HL-60 (cell line): ENCODE measurements around a stretch of chr2.

DNA sequence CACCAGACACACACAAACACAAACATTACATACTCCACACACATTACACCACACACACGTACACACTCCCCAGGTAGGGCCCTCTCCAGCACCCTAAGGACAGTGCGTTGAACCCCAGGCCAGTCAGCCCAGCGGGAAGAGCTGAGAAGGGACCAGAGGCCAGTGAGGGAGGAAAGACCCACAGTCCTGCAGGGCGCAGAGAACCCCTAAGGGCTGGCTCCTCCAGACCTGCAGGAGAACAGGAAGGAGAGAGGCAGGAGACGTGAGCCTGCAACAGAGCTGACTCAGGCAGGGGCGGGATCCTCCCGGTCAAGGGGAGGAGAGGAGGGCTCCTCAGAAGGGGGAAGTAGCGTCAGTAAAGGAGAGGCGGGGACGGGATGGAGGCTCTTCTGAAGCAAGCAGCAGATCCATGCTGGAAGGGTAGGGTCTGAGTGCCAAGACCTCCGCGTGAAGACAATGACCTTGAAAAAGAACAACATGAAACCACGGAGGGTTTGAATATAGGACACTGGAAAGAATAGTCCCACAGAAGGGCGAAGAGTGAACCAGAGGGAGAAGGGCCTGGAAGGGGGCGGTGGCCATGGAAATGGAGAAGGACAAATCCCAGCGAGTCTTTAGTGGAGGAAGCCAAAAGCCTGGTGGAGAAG lies 50.8 kb downstream of the TRABD2A start:
- RRBS, result no CpG with 5 or more reads among the region's 16 CpGs

- RRBS, result no CpG with 5 or more reads among the region's 4 CpGs
Observed at GRCh38 chr2:84832894-84833368, 48.0 kb downstream of the TRABD2A start.

DNA sequence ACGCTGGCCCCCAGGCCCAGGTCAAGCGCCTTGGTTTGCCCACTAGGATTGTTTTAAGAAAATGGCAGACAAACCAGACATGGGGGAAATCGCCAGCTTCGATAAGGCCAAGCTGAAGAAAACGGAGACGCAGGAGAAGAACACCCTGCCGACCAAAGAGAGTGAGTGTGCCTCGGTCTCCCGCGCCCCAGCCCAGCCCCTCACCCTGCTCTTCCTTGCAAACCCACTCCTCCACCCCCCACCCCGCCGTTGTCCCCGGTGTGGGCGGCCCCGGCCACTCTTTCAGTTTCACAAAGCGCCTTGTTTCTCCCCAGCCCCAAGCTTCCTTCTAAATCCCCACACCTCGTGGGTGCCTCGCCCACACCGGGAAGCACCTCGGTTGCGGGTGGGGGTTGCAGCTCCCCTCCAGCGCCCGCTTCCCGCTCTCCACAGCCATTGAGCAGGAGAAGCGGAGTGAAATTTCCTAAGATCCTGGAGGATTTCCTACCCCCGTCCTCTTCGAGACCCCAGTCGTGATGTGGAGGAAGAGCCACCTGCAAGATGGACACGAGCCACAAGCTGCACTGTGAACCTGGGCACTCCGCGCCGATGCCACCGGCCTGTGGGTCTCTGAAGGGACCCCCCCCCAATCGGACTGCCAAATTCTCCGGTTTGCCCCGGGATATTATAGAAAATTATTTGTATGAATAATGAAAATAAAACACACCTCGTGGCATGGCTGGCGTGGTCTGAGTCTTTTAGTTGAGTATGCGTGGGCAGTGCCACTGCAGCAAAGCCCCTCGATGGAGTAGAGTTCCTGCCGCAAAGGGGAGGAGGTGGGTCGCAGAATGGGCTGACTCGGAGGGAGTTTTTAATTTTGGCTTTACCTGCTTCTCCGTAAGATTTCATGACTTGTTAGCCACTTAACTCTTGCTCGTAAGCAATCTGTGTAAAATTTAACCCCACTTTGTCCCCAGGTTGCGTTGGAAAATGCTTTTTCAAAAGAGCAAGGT lies 797 bp downstream of the TMSB10 start:
- RRBS, result under 1% methylated on average over 8 of the region's 46 CpGs

- RRBS, result 4% methylated on average over 21 of the region's 43 CpGs
Observed at GRCh38 chr2:84971538-84971835, 526 bp downstream of the KCMF1 start.

DNA sequence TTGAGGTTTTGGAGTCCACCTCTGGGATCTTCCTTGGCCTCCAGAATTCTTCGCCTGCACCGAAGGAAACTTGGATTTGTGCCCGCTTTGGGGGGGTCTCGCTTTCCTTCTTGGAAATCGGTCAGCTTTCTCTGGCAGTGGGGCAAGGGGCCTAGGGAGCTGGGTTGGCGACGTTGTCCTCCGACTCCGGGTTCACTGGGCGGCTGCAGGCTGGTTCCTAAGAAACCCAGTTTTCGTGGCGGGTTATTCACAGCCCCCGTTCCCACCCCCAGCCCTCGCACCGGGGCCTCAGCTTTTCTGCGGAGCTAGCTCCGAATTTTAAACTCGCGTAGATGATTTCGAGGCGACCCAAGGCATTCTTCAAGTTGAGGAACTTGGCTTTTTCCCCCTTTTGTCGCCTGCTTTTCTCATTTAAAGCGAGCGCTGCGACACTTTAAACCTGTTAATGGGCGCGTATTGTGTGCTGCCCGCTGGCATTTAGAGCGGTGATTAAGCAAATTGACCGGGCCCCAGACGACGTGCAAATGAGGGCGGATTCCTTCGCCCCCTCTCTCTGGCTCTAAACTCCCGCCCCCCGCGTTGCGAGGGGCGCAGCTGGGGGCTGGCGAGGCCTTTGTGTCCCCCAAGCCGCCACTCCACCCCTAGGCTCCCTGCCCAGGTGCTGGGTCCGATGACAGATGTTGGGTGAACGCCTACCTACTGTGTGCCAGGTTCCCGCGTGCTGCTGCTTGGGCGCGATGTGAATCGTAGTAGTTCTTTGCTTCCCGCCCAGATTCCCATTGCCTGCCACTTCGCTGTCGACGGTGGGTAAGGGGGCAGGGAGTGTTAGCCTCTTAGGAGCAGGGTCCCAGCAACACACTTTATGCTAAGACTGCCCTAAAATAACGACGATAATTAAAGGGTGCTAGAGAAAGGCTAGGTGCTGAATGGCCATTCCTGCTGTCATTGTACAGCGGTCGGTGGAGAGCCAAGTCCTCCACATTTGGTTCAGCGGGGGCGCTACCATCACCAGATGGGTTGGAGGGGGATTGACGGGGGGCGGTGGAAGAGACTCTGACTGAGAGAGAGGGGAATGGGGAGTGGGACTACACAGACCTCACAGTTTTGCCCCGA lies 1.8 kb downstream of the TCF7L1 start:
- RRBS, result 7% methylated on average over 5 of the region's 61 CpGs

DNA sequence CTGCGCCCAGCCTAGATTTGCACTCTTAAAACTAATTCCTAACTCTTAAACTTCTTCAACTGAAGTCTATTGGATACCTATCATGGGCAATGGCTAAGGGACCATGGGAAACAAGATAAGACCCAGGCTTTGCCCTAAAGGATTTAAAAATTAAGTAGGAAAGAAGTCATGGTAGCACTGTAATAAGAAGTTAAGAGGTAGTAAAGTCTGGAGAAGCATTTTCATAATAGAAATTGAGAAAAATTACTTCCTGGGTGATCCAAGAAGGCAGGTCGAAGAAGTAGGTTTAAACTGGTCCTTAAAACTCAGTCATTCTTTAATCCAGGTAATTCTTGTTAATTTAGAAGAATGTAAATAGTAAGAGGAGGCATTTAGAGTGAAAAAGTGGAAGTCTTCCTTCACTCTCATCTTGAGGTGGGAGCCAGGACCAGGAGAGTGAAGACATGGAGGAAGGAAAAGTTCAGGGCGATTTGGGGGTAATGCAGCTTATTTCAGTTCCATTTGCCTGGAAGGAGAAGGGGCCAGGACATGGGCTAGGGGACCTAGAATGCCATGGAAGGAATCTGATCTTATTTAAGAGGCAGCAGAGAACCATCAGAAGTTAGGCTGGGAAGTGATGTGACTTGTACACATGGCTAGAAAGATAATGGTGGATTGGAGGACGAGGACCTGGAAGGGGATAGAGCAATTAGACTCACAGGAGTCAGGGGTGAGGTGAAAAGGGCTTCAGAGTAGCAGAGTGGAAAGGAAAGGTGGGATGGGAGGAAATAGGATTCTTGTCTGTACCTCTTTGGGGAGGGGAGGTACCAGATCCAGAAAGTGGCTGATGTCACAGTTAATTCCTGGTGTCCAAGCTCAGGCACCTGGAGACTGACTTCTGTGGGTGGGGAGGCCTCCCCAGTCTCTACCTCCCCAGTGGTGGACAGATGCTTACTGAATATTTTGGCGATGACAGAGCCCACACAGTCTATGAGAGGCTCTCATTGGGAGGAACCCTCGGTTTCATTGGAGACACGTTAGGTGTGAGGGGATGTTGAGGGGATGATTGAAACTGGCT lies 6.4 kb downstream of the TCF7L1 start:
- RRBS, result no CpG with 5 or more reads among the region's 7 CpGs

DNA sequence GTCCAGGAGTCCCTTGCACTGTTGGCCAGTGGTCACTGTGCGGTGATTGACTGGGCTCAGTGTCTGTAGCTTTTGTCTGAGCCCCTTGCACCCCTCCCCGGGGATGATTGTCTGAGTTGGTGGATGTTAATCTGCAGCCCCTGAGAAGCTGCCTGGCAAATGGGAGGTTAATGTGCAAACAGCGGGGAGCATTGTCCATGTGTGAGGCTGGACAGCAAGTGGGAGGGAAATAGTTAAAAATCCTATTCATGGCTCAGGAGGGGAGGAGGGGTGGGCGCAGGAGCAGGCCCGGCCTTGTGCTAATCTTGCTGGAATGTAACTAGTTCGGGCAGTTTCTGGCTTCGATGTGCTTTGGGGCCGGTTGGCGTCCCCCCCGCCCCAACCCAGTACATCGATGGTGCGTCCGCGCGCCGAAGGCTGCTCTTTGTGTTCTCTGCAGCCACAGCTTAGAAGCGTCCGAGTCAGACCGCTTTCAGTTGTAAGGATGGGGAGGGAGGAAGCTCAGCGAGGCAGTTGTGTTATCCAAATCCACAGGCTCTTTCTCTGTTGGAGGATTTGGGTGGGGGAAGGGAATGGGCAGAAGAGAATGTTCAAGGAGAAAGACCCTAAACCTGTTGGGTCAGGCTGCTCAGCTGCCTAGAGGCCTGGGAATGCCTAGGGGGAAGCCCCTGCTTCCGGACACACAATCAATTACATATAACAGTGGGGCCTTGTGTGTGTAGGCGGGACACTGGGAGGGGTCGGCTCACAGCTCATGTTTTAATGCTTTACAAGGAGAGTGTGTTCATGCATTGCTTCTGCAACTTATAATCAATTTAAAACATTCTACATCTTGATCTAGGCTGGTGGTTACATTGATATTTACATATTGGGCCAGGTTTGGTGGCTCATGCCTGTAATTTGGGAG lies 71.7 kb downstream of the TGOLN2 start:
- RRBS, result 89% methylated on average over 4 of the region's 23 CpGs

GRCh38 chr2:85428134-85429256 lies 10.0 kb downstream of the SH2D6 start:
- RRBS, result no CpG with 5 or more reads among the region's 15 CpGs

- RRBS, result no CpG with 5 or more reads among the region's 5 CpGs
Observed at GRCh38 chr2:85438741-85439136, 20.2 kb downstream of the SH2D6 start.

DNA sequence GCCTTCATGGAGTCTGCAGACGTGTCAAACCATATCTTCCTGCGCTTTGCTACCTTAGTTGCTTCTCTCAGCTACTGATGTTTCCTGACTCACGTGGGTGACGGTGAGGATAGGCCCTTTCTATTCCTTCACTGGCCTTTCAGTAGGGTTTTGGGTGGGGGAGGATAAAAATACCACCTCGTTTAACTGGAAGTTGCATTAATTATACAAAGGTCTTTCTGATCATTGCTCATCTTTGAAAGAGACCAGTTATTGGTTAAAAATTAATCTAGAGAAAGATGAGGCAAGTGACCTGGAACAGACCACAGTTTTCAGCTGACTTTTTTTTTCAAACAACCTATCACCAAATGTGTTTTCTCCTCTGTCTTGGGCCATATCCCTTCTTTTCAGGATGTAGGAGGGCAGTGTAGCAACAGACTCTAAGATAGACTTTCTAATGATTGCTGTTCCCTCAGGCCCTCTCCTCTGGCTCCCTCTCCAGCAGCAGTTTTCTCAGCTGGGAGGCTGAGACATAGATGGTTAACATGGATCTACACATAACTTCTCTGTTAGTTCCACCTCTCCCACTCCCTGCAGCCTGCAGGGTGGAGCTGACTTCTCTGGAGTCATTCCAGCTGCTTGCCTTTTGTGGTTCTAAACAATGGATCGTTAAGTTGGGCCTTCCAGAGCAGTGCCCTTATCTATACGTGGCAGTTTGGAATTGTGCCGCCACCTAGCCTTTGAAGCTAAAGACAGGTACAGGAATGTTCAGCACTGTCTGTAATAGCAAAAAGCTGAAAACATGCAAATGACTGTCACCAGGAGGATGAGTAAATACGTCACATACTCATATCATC lies 49.9 kb downstream of the SH2D6 start:
- RRBS, result no CpG with 5 or more reads among the region's 9 CpGs

- RRBS, result no CpG with 5 or more reads among the region's 7 CpGs
Observed at GRCh38 chr2:85541831-85542546, 3.0 kb downstream of the MAT2A start.

DNA sequence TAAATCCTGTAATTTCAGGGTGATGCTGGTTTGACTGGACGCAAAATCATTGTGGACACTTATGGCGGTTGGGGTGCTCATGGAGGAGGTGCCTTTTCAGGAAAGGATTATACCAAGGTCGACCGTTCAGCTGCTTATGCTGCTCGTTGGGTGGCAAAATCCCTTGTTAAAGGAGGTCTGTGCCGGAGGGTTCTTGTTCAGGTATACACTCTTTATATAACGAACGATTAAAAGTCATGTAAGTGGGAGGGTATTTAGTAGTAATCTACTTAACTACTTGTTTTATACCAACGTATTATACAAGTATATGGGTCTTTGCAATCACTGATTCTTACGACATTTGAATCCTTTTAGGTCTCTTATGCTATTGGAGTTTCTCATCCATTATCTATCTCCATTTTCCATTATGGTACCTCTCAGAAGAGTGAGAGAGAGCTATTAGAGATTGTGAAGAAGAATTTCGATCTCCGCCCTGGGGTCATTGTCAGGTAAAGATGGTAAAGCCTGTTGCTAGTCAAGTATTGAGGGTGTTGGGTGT lies 3.6 kb downstream of the MAT2A start:
- RRBS, result no CpG with 5 or more reads among the region's 12 CpGs

DNA sequence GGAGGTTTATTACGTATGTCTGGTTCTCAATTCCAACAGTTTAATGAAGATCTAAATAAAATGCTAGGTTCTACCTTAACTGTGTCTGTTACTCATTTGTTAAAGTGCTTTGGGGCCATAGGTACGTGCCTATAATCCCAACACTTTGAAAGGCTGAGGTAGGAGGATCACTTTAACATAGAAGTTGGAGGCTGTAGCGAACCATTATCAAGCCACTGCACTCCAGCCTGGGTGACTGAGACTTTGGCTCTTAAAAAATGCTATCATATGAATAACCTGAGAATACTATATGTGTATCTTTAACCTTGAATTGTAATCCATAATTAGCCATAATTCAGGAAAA lies 6.2 kb downstream of the MAT2A start:
- RRBS, result no CpG with 5 or more reads among the region's 3 CpGs

DNA sequence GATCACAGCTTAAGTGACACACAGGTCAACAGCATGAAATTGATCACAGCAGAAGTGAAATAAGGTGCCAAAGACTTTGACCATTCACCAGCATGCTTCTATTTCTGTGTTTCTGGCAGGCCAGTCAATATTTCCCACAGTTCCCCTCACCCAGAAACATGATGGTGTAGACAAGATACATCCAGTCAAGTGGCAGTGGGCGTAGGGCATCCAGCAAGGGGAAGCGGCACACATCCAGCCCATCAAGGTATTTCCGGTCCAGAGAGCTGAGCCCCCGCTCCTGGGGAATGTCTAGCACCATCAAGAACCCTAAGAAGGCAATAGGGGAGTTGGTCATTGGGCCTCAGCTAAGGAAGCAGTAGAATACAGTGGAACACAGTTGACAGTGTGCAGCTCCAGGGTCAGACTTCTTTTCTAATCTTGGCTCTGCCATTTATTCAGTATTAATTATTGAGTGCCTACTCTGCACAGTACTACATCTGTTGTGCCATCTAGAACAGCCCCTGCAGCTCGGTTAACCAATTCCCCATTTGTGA lies 2.5 kb downstream of the GGCX start:
- RRBS, result no CpG with 5 or more reads among the region's 5 CpGs

DNA sequence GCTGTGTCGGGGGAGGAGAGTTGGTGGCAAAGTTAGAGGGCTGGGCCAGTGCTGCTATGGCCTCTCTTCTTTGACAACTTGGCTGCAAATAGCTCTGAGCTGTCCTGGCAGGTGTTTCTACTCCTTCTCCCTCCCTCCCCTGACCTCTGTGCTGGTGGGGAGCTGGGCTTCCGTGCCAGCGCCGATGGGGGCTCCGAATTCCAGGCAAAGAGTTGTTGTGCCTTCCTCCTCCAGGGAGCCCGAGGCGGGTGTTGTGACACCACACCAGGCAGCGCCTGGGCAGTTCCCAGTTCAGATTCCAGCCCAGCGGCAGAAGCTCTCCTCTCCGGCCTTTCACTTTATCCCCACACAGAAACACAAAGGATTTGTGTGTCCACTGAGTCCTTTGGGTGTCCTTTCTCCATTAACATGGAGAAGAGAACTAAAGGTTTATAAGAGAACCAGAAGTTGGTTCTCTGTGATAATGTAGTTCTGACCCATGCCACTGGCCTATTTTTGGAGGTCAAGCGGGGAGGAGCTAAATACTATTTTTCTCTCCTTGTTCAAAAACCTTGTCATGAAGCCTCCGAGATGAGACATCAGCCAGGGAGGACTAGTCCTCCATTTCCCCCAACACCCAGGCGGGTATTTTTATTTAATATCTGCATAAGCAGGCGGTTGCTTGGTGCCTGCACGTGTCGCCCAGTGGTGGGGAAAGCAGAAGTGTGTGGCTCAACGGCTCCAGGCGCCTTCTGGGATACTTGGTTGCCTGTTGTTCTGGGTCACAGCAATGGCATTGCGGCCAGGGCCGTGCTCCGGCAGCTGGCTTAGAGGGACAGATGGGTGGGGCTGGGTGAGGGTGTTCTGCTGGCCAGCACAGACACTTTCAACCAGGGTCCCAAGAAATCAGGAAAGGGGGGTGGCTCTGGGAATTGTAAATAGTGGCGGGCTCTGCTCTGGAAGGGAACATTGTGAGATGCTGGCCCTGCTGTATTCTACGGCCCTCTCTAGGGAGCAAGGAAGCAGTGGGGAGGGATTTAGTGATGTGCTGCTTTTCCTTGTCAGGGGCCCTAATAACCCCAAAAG lies 666 bp downstream of the VAMP8 start:
- RRBS, result no CpG with 5 or more reads among the region's 23 CpGs

DNA sequence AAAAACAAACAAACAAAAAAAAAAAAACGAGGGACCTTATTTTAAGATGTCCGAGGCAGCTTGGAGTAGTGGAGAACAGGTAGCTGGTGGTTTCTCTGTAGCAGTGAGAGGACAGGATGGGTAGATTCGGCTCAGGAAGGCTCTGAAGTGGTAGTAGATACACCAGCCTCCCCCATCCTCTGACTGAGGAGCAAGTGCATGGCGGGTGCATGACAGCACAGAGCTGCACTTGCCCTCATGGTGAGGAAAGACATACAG lies 708 bp upstream of the VAMP5 start:
- RRBS, result no CpG with 5 or more reads among the region's 4 CpGs

DNA sequence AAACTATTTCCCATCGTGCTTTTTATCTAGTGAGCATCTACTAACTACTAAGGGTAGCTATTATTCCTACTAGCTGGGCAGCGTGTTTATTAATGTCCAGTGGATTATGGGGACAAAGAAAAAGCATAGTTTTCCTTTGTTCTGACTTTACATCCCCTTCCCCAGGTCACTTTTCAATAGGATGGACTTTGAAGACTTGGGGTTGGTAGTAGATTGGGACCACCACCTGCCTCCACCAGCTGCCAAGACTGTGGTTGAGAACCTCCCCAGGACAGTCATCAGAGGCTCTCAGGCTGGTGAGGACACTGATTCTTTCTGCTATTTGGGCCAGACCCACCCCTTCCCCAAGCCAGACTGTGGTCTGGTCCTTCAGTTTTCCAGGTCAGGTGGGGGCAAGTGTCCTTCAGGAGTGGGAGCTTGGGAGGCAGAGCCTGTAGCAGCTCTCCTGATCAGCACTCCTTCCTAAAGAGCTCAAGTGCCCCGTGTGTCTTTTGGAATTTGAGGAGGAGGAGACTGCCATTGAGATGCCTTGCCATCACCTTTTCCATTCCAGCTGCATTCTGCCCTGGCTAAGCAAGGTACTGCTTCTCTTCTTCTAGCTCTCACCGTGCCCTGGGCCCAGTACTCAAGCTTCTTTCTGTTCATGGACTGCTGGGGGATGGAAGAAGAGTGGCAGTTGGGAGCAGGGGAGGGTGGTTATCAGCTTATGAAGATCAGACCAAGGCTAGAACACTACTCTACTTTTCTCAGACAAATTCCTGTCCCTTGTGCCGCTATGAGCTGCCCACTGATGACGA lies 1.0 kb downstream of the RNF181 start:
- RRBS, result no CpG with 5 or more reads among the region's 6 CpGs

- RRBS, result 92% methylated on average over 1 of the region's 14 CpGs
Observed at GRCh38 chr2:85666093-85667023, 1.6 kb downstream of the SFTPB start.

- RRBS, result no CpG with 5 or more reads among the region's 9 CpGs
Observed at GRCh38 chr2:85712690-85713814, 18.9 kb downstream of the GNLY start.

- RRBS, result no CpG with 5 or more reads among the region's 4 CpGs
Observed at GRCh38 chr2:85737368-85737878, 16.4 kb upstream of the ATOH8 start.